Metastatic Pancreatic Carcinoma in the Ovary (tissue), 1 donor: Measurements from ENCODE around the genes SEPTIN14, CCT6A, PHKG1 and ZNF727.

DNA sequence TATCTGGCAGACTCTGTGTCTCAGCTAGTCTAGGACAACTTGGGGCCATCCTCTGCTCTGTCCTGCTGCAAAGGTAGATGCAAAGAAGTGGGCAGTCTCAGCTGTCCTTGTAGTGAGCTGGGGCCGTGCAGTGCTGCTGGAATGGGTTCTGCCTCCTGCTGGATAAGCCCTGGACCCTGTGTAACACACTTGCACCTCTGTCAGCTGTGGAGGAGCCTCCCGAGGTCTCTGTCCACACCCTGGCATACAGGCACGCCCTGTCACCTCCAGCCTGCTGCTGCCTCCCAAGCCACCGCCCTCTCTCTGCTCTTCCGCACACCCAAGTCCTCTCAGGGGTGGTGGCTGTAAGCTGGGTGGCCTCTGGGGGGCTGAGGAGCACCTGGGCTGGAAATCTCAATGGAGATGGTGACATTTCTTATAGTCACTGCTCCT, 57.5 kb downstream of the VOPP1 start:
- PRO-cap: no peak

DNA sequence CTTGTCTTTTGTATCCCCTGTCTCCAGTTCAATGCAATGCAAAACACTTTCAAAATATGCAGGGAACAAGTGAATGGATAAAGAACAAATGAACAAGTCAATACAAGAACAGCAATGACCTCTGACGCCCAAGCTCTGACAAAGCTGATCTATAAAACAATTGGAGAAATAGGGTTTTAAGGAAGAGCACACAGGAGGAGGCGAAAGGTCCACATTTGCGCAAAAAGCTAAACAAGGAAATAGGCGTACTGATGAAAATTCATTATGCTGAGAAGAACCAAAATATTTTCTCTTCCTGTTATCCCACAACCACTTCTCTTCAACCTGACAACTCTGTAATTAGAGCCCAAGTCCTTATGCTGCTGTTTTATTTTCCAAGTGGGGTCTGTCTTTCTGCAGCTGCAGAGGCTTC, 53.0 kb downstream of the VOPP1 start:
- PRO-cap: no peak

DNA sequence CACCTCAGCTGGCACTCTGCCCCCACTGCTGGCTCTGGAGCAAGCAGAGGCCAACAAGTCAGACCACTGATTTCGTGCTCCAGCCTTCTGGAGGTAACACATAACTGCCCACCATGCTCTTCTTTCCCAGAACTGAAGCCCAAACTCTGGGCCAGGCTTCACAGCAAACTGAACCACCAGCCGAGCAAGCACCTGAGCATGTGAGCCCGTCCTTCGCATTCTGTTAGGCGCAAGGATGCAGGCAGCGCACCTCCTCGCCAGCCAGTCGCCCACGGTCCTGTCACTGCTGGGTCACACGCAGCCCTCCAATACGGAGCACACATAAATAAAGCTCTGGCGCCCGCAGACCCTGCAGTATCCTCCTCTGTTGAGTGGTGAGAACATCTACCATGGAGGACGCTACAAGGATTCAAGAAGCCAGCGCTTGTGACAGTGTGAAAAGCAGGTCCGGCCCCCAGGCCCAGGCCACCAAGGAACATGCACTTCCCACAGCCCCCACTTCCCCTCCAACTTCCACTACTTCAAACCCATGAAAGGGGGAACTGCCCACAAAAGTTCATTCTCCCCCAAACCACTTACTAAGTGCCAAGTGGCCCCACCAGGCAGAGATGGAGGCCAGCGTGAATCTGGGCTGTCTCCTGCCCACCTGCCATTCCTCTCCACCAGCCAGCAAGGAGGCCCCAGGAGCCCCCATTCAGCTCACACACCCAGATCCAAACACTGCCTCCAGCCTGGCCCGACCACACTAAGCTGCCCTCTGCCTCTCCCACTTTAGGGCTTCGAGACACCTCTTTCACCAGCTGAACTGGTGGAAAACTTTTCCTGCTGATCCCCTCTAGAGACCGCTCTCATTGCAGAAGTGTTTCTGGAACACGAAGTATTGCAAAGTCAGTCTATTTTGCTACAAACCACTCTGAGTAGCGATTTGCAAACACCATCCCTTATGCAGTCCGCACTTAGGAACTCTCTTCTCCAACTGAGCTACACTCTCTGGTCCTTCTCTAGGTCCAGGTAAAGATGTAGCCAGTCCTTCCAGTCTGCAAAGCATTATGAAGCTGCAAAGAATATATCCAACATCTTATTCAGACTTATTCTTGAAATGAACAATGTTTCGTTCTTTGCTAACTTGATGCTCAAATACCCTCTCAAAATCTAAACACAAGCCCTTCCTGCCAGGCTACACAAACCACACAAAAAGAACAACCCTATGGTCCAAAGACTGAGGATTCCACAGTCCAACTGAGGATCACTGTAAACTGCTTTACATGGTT, 34.6 kb downstream of the VOPP1 start:
- PRO-cap: no peak

- PRO-cap: no peak
Observed at GRCh38 chr7:55539426-55539904, 32.8 kb downstream of the VOPP1 start.

GRCh38 chr7:55569257-55569590, 3.1 kb downstream of the VOPP1 start:
- PRO-cap: no peak

GRCh38 chr7:55707902-55708491, 135.7 kb upstream of the VOPP1 start:
- PRO-cap: no peak

DNA sequence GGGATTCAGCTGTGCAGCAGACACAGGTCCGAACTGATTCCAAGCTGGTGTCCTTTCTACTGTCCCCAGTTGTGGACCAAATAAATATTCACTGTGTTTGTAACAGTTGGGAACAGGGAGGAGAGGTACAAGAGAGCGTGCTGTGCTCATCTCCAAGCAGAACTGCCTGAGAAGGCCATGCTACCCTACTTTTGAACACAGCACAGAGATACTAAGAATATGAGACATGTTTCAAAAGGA, at the start of gene SEPTIN14:
Gene SEPTIN14, minus strand, starts transcription at position 58 of the 240 bp plus-strand sequence.
- PRO-cap: no peak

DNA sequence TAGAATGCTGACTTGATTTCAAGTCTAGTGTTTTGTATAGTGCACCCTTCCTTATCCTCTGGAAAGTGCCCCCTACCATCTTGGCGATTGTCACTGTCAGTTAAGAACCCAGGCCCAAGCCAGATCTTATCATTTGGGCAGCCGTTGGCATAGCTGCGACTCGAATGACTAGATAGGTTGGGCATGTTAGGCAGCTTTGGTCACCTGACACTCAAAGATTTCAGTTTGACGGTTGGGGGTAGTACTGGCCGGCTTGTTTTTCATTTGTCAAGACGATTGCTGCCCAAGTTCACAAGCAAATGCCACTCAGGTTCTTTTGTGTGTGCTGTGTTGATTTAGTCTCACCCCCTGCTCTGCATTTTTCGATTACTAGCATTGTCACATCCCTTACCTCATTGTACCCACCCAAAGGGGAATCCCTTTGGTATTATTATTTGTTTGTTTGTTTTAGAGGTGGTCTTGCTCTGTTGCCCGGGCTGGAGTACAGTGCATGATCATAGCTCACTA, 6.7 kb downstream of the NIPSNAP2 start:
- PRO-cap: no peak

DNA sequence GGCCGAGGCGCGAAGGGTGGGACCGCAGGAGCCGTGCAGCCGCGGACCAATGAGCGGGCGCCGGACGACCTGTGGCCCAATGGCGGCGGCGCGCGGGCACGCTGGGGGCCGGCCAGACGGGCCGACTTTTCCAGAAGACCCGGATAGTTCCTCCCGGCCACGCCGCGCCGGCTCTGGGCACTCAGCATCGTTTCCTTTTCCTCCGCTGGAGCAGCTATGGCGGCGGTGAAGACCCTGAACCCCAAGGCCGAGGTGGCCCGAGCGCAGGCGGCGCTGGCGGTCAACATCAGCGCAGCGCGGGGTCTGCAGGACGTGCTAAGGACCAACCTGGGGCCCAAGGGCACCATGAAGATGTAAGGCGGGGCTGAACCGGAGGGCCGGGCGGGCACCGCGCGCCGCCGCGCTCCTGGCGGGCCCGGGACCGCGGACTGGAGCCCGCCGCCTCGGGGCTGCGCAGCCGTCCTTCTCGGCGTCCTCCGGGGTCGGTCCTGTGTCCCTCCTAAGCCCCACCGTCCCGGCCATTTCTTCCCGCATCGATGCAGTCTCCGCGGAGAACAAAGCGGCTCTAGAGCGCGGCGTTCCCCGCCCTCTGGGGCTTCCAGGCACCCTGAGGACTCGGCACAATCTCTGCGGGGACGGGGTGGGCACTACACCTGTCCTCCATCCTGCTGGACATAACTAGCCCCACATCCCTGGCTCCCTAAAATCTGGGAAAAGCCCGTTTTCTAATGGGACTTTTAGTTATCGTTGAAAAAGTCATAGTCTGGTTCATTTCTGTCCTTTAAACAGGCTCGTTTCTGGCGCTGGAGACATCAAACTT, at the start of gene CCT6A:
Gene CCT6A, plus strand, starts transcription at position 133 of the 820 bp plus-strand sequence.
- PRO-cap: bidirectional peak, plus-strand start at position 162 of the sequence, minus-strand start outside the sequence

DNA sequence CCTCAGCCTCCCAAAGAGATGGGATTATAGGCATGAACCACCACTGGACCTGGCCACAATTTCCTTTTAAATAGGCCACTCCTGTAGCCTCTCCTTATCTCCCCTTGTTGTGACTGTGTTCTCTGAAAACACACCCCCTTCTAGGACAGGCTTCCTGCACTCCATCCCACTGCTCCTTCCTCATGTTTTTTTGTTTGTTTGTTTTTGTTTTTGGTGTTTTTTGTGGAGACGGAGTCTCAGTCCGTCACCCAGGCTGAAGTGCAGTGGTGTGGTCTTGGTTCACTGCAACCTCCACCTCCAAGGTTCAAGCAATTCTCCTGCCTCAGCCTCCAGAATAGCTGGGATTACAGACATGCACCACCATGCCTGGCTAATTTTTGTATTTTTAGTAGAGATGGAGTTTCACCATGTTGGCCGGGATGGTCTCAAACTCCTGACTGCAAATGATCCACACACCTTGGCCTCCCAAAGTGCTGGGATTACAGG, 2.8 kb downstream of the PHKG1 start:
- PRO-cap: no peak

DNA sequence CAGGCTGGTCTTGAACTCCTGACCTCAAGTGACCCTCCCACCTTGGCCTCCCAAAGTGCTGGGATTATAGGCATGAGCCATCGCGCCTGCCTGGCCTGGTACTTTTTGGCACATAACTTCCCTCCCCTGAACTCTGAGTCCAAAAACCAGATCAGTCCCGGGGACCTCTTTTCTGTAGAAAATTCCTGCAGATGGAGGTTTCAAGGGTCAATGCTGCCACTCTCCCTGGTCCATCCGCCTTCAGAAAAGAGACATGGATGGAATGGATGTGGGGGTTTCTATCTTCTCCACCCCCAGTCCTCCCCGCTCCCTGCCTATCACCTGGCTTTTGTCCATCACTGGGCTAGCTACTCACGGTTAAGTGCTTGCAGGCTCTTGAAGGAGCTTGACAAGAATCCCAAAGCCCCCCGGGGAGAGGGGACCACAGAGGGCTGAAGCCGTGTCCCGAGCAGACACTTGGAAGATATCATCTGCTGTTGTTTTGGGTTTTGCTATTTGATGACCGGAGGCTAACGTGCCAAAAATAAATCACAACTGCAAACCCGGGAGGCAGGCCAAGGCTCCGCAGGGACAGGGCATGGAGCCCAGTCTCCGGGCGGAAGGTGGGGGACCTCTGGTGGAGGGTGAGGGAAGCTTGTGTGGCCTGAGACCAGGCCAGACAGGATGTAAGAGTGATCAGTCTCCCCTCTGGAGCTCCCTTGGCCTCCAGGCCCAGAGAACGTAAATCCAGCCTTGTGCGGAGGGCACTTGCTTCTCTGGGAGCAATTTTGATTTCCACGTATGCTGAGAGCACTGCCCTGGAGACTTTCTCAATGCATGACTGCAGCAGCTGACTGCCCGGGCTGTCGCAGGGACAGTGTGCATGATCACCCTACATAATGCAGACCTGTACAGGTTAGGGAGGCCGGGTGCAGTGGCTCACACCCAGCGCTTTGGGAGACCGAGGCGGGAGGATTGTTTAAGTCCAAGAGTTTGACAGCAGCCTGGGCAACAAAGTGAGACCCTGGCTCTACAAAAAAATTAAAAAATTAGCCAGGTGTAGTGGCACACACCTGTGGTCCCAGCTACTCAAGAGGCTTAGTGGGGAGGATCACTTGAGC, at the start of gene PHKG1:
Gene PHKG1, minus strand, starts transcription at position 472 of the 1,100 bp plus-strand sequence.
- PRO-cap: no peak

DNA sequence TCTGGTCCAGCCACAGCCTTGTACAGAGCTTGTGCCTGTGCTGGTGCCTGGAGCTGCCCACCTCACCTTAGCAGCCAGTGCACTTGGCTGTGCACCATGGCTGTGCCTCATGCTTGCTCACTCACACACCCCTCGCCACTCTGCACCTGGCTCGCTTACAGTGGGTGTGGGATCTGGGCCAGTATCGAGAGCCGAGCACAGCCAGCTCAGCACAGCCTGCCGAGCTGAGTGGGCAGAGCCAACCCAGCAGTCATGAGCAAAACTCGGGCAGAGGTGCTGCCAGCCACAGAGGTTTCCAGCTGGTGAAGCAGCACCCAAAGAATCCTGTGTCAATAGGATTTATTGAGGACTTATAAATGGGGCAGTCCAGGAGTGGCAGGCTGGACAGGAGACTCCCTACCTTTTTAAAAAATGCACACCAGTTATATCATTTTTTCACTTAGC, 140.0 kb upstream of the NUPR2 start:
- PRO-cap: no peak

GRCh38 chr7:57328225-57329055, 121.5 kb upstream of the ZNF716 start:
- PRO-cap: no peak

- PRO-cap: bidirectional peak, plus-strand start at chr7:57647080, minus-strand start at chr7:57646980
Observed at GRCh38 chr7:57646859-57647244, 196.9 kb downstream of the ZNF716 start.

- PRO-cap: no peak
Observed at GRCh38 chr7:63068110-63068632, 930.5 kb upstream of the ZNF722 start.

DNA sequence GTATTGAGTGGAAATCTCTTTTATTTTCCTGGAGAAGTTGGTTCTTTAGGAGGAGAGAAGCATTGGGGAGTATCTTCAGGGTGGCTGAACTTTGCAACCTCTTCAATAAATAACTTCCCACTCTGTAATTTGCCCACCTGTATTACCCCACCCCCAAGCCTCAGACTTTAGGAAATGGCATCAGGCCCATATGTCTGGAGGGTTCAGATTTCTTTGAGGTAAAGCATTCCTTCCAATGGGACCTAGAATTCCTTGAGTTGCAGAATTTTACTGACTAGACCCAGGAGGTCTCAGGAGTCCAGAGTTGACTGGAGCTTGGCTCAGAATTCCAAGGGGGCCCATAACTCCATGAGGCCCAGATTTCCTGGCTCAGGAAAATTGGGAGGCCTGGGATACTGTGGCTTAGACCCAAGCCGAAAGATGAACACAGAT, 518.5 kb upstream of the ZNF722 start:
- PRO-cap: no peak

DNA sequence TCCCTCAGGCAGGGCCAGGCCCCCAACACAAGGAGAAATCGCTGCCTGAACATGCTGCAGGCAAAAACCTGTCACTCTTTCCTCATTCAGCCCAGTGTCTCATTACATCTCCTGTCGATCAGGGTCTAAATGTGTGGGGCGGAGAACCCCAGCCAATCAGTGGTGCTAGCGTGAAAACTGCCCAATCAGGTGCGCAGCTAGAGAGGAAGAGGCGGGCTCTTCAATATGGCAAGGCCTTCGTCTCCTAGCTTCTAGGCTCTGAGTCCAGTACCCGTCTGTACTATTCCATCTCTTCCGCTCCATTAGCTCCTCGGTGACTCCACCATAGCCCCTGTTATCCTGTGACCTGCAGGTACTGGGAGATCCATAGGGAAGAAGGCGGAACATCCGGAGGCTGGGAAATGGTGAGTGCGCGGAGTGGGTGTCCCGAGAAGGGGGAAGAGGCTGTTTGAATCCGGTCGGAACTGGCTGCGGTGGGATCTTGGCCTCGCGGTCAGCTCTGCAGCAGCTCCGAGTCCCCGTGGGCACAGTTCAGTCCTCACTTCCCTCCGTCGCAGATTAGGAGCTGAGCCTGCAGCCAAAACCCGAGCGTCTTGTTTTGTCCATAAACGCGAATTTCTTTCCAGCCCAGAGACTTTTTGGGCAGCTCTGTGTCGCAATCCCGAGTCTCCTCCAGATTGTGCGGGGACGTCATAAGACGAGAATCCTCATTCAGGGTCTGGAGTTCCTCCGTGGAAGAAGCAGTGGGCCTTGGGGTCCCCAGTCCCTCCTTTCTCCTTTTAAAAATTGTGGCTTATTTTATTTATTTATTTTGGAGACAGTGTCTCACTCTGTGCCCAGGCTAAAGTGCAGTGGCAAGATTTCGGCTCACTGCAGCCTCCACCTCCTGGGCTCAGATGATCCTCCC, at the start of gene ZNF727:
Gene ZNF727, plus strand, starts transcription at position 214 of the 907 bp plus-strand sequence.
- PRO-cap: bidirectional peak, plus-strand start at position 467 of the sequence, minus-strand start at position 101 of the sequence

GRCh38 chr7:64877223-64877754, 25.8 kb upstream of the ZNF273 start:
- PRO-cap: no peak

DNA sequence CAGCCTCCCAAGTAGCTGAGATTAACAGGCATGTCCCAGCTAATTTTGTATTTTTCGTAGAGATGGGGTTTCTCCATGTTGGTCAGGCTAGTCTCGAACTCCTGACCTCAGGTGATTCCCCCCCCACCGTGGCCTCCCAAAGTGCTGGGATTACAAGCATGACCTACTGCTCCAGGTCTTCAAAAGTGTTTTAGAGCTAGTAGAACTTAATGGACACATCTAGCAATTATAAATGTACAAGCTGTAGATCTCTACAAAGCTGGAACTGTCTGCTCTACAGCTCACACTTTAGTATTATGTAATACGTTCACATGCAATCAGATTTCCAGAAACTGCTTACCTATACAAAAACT, 39.4 kb upstream of the ASL start:
- PRO-cap: no peak

- PRO-cap: no peak
Observed at GRCh38 chr7:66427785-66428556, 200.7 kb upstream of the KCTD7 start.